Metastatic Liver Carcinoma in the Lung (tissue), 2 donors: Measurements from ENCODE around the genes BPHL, TUBB2B and PSMG4.

GRCh38 chr6:2790374-2791055 lies 25.3 kb downstream of the WRNIP1 start:
- PRO-cap, 2 experiments = peak in 1 of 2 experiments; most common plus-strand start chr6:2790823 (in 1); most common minus-strand start chr6:2790661 (in 1)

GRCh38 chr6:2858558-2859697 lies 17.3 kb upstream of the SERPINB1 start:
- PRO-cap, 2 experiments = peak in 2 of 2 experiments; most common minus-strand start chr6:2859063 (in 2)

DNA sequence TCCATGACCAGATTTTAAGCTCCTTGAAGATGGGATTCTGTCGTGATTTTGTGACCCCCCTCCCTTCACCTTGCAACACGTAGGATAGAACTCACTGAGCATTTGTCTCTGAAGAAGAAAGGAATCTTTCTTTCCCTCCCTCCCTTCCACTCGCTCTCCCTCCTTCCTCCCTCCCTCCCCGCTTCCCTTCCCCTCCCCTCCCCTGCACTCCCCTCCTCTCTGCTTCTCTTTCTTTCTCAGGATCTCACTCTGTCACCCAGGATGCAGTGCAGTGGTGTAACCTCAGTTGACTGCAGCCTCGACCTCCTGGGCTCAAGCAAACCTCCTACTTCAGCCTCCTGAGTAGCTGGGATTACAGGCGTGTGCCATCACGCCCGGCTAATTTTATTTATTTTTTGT lies 23.5 kb upstream of the SERPINB1 start:
- PRO-cap, 2 experiments = no peak in any of the 2 experiments

GRCh38 chr6:2955470-2955768 lies 15.9 kb downstream of the SERPINB6 start:
- PRO-cap, 2 experiments = no peak in any of the 2 experiments

GRCh38 chr6:2960321-2960810 lies 11.0 kb downstream of the SERPINB6 start:
- PRO-cap, 2 experiments = peak in 1 of 2 experiments; most common plus-strand start chr6:2960631 (in 1); most common minus-strand start chr6:2960443 (in 1)

DNA sequence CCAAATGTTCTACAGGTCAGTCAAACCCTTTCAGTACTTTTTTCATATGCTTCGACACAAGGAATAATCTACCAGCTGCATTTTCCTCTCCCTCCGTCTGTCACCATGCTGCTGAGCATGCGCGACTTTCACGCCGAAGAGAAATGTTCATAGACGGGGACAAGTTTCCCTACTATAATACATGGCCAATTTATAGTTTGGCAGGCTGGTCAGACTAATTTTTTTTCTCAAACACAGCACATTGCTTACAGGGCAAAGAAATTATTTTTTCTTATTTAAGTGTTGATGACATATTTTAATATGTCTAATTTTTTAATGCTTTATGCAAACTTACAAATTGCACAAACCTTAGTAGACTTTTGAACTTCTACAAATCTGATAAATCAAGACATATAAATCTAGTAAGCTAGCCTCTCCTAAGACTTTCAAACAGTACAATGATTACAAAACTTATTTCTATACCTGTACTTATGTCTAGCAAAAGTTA lies 6.1 kb downstream of the SERPINB6 start:
- PRO-cap, 2 experiments = no peak in any of the 2 experiments

- PRO-cap, 2 experiments = no peak in any of the 2 experiments
These were observed 13.0 kb upstream of the NQO2 start for GRCh38 chr6:2986506-2987253.

DNA sequence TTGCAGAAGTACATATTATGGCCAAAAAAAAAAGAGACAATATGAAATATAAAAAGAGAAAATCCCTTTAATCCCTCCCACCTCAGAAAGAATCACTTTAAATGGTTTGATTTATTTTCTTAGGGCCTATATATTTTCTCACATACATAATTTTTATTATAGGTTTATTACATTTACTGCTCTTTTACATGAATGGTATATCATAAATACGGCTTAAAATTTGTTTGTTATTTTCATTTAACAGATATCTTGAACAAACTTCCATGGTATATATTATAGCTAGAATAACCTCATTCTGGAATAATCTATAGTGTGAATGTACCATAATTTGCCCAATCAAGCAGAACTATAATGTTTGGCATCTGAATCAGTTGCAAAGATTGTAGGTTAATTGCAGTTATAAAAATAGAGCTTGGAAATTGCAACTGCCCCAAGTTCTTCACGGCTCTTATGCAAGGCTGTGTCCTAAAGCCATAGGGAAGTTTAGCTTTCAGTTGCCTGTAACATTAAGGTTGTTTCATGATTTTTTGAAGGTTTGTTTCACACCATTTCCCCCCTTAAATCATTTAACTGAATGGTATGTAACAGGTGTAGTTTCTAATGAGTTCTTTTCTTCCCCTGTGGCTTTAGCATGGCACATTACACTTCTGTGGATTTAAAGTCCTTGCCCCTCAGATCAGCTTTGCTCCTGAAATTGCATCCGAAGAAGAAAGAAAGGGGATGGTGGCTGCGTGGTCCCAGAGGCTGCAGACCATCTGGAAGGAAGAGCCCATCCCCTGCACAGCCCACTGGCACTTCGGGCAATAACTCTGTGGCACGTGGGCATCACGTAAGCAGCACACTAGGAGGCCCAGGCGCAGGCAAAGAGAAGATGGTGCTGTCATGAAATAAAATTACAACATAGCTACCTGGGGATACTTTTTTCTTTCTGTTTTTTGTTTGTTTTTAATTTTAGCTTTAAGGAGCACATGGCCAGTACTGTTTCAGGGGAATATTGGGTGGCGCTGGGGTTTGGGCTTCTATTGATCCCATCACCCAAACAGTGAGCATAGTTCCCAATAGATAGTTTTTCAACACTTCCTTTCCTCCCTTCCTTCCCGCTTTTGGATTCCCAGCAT lies 19.5 kb downstream of the NQO2 start:
- PRO-cap, 2 experiments = no peak in any of the 2 experiments

DNA sequence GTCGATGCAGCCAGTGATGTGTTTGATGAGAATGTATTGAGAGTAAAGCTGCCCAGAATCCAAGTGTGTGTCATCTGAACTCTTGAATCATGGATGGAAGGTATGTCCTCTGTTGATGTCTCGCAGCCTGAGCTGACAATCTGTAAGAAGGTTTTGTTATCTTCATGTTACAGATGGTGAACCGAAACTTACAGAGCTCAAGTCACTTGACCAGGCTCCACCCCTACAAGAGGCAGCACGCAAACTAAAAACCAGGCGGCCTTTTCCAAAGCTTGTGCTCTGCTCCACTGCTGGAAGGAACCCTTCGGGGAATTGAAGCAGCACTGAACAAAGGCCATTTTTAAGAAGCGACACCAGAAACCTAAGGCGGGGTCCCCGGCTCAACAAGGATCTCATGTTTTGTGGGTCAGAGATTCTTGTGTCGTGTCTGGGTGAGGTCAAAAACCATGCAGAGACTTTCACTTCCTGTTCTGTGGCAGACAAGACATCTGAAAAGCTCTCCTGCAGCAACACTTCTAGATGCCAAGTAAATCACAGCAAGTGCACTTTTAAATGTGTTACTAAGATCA lies 27.2 kb downstream of the NQO2 start:
- PRO-cap, 2 experiments = no peak in any of the 2 experiments

DNA sequence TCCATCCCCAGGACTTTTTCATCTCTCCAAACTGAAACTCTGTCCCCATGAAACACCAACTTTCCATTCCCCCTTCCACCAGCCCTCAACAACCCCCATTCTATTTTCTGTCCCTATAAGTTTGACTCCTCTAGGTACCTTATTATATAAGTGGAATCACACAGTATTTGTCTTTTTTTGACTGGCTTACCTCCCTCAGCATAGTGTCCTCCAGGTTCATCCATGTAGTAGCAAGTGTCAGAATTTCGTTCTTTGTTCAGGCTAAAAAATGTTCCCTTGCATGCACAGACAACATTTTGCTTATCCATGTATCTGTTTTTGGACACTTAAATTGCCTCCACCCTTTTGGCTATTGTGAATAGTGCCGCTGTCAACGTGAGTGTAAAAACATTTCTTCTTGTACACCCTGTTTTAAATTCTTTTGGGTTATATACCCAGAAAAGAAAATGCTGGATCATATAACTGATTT lies 878 bp upstream of the BPHL start:
- PRO-cap, 2 experiments = no peak in any of the 2 experiments

DNA sequence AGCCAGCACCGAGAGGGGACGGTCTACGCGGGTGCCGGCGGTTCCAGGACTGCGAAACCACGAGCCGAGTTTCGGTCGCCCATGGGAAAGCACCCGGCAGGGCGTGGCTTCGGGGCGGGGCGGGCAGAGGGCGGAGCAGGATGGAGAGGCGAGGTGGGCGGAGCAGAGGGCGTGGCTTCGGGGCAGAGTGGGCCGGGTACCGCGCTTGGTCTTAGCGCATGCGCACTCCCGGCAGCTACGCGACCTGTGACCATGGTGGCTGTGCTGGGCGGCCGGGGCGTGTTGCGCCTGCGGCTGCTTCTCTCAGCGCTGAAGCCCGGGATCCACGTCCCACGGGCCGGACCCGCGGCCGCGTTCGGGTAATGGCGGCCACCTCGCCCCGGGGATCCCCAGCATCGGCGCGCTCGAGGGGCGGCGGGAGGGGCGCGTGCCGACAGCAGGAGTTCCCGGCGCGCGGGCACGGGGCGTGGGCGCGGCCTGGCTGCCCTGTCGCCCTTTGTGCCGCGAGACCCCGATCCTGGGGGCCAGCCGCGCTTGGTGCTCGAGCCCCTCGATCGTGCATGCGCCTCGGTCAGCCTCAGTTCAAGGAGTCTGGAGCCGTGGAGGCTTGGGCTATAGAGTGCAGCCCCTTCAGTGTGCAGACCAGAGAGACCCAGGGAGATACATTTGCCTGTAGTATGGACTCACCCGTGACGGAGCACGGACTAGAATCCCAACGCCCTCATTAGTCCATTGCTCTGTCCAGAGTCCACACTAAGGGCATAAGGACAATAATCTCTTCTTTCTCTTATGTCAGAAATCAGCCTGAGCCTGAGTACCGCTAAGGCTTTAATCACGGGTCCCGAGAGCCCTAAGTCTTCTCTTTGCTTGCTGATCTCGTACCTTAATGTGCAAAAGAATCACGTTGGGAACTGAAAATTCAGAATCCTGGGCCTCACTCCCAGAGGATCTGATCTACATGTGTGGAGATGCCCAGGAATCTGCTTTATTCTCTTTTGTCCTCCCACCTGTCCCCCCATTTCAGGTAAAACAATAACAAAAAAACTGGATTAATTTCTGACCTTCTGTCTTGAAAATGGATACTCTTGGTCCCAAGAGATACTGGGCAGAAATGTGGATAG lies at the start of gene BPHL:
Gene BPHL (plus strand): TSS at position 223 of the 1,121 bp plus-strand sequence.
- PRO-cap, 2 experiments = peak in 2 of 2 experiments; most common plus-strand start position 238 of the sequence (in 1); most common minus-strand start position 51 of the sequence (in 1)

DNA sequence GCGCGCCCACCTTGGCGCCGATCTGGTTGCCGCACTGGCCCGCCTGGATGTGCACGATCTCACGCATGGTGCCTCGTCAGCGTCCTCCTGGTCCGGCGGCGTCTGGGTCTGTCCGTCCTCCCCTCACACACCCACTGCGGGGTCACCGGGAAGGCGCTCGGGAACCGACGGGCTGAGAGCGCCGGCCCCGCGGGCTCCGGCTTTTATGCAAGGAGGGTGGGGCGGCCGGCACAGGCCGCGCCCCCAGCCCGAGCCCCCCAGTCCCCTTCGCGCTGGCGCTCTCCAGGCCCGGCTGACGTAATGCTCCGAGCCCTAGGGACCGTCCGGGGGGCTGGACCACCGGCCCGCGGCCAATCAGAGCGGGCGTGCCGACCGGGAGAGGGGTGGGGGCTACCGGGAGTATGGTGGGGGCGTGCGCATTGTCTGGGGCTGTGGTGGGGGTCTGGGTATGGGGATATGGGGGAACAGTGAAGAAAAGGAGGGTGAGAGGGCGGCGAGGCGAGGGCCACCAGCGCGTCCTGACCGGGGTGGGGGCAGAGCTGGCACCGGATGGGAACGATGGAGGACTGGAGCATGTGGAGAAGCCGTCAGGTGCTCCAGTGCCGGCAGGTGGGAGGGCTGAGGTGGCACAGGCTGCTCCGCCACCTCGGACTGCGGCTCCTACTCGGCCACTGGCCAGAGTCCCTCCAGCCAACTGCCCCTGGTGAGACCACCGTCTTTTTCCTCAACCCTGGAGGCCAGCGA lies at the start of gene TUBB2B:
Gene TUBB2B (minus strand): TSS at position 177 of the 744 bp plus-strand sequence.
- PRO-cap, 2 experiments = peak in 1 of 2 experiments; most common minus-strand start position 177 of the sequence (in 1)

DNA sequence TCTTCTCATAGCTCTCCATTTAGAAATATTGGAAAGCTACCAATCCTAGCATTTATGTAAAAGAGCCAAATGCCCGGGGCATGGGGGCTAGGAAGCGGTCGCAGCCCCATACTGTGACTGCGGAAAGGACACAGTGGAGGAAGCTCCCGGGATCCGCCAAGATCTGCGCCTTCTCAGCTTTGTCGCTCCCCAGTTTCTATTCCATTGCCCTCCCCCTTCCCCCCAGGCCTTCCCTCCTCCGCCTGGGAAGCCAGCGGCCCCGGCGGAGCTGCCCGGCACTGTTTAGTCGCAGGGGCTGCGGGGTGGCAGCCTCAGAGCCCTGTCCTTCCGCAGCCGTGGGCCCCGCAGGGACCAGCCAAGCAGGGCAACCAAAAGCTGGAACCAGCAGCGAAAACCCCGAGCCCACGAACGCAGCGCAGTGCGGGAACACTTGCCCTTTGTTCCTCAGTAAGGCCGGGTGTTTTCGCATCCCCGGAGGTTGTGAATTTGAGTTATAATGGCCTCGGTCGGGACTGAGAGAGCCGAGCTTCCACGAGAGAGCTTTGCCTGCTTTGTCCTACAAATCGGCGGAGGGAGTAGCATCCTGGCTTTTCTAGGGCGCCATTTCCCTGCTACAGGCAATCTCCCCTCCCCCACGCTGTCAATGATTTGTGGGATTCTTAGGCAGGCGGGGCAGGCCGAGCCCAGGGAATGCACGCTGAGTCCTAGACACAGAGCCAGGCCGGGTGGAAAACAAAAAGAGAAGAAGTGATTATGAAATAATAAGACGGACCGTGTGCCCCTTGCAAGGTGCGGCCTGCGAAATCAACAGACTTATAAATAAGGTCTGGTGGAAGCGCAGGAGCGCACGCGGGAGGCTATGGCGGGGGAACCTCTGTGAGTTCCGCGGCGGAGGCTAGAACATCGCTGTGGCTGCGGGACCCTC lies 3.9 kb upstream of the TUBB2B start:
- PRO-cap, 2 experiments = peak in 1 of 2 experiments; most common minus-strand start position 577 of the sequence (in 1)

- PRO-cap, 2 experiments = no peak in any of the 2 experiments
These were observed 11.6 kb upstream of the PSMG4 start for GRCh38 chr6:3247192-3247513.

- PRO-cap, 2 experiments = peak in 2 of 2 experiments; most common plus-strand start chr6:3258952 (in 2); most common minus-strand start chr6:3258770 (in 2)
These were observed at the start of gene PSMG4 for GRCh38 chr6:3258677-3259321. Gene PSMG4, plus strand, starts transcription at chr6:3258947.

DNA sequence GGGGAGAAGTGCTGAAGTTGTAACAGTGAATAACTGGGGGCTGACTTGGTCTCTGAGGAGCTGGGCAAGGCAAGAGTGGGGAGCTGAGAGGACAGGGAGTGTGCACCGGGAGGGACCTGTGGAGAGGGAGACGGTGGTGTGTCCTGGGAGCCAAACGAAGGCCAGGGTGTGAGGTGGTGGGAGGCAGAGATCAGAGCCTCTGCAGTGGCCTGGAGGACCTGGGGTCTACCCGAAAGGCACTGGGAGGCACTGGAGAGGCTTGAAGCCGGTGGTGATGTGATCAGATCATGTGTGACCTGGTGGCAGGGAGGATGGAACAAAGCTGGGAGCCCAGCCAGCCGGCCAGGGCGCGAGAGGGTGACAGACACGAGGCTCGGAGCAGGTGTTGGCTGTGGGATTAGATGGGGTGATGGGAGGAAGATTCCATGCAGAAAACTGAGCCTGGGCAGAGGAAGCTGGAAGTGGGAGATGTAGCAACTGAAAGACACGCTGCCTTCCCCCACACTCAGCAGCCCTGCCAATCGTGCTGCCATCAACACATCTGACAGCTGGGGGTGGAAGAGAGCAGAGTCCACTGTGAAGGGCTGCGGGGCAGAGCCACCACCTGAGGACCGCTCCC lies 36.6 kb downstream of the PSMG4 start:
- PRO-cap, 2 experiments = peak in 1 of 2 experiments; most common plus-strand start position 448 of the sequence (in 1)

- PRO-cap, 2 experiments = no peak in any of the 2 experiments
These were observed 58.6 kb downstream of the PSMG4 start for GRCh38 chr6:3317217-3317785.

DNA sequence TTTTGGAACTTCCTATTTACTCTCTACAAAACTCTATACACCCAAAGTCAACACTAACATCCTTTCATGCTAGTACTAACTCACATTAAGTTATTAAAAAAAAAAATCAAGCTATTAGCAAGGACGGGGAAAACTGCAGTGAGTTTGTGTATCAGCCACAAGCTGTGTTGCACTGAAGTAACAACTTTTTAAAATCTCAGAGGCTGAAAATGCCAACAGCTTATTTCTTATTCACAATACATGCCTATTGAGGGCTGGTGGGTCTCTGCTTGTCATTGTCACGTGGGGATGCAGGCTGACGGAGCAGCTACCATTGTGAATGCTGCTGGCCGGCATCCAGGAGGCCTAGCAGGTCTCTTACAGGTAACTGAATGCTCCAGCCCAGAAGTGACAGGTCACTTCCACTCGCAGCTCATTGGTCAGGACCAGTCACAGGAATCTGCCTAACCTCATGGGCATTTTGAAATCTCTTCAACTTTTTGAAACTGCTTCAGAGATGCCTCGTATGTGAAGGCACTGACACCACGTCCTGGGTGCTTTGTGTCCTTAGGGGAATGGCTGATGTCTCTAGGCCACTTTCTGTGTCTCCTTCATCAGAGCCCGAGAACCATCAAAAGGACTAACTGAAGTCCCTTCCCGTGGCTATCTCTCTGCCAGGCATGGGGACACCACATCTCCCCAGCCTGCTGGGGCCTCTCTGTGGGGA lies 76.1 kb downstream of the SLC22A23 start:
- PRO-cap, 2 experiments = peak in 1 of 2 experiments; most common plus-strand start position 474 of the sequence (in 1)

GRCh38 chr6:3386156-3387196 lies 70.4 kb downstream of the SLC22A23 start:
- PRO-cap, 2 experiments = no peak in any of the 2 experiments

DNA sequence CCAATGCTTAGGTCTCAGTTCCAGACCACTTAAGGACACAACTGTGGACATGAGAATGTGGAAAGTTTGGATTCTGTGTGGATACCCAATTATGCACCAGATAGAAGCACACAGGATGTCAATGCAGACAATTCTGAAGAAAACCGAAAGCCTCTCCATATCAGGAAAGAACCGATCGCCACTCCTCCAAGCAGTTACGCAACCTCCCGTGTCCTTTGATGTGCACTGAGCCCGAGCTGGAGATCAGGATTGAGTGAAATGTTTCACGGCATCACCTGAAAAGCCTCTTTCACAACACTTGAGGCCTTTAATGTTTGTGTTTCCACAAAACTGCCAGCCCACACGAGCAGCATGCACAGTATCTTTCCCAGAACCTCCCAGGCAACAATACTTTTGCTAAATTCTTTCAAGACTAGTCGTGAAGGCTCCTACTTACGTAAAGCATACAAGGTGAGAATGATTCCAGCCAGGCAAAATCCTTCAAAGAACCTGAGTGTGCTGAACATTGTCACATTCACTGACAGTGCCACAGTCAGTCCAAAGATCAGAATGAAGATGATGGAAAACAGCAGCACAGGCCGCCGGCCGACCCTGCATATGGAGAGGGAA lies 47.0 kb downstream of the SLC22A23 start:
- PRO-cap, 2 experiments = no peak in any of the 2 experiments